Vein endothelial cell (primary cell): ENCODE measurements around the genes ZNF229, CEACAM16 and BCL3.

GRCh38 chr19:43914361-43914871 lies 20.7 kb downstream of the ZNF45 start:
- CAGE, long polyA plus RNA: no peak

DNA sequence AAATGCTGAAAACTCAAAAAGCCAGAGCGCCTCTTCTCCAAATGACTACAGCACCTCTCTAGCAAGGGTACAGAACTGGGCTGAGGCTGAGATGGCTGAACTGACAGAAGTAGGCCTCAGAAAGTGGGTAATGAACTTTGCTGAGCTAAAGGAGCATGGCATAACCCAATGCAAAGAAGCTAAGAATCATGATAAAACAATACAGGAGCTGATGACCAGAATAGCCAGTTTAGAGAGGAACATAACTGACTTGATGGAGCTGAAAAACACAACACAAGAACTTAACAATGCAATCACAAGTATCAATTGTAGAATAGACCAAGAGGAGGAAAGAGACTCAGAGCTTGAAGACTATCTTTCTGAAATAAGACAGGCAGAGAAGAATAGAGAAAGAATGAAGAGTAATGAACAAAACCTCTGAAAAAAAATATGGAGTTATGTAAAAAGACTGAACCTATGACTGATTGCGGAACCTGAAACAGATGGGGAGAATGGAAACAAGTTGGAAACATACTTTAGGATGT lies 13.6 kb upstream of the ZNF155 start:
- CAGE, long polyA plus RNA: no peak

DNA sequence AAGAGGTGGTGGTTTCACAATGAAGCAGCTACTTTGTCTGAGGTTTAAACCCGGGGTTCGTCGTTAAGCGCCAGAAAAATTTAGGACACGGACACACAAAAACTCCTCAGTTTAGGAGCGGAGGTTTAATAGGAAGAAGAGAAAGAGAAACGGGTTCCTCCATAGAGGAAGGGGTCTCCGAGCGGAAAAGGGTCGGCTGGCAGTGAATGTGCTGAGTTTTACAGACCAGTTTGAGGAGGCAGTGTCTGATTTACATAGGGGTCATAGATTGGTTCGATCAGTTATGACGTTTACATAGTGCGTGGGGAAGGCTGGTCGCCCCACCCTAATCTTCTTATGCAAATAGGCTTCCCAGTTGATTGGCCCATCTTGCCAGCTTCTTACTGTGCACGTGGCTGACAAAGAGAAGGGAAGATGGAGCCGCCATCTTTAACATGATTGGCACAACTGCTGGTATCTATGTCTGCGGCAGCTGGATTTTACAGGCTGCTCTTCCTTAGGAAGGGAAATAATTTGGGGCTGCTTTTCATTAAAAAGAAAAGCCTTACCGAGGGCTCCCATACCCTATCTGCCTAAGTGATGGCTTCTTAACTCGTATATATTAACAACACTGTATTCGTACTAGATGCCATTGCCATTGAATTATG lies 1.2 kb upstream of the ZNF225 start:
- CAGE, long polyA plus RNA: no peak

- CAGE, long polyA plus RNA: no peak
These were observed 11.3 kb downstream of the ZNF226 start for GRCh38 chr19:44176005-44176706.

DNA sequence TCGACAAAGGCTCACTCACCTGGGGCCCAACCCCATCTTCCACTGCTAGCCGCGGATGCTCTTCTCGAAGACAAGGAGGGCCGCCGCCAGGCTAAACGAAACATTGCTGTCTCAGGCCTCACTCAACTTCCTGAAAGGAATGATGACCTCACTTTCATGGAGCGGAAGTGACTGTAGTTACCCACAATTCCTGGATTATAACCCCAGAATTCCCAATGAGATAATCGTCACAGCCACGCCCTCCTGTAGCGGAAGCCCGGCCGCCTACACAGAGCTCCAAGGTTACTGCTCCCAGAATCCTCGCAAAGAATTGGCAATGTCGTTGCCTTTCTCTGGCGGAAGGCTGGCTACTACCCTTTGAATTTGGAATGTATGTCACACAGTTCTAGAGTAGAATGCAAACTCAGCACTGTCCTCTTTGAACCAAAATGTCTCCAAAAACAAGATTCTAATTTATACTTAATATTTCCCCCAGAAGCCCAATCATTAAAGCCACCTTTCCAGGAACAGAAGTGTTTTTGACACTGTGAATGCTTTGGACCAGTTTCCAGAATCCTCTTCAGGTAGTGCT lies 10.7 kb upstream of the ZNF112 start:
- CAGE, long polyA plus RNA: no peak

DNA sequence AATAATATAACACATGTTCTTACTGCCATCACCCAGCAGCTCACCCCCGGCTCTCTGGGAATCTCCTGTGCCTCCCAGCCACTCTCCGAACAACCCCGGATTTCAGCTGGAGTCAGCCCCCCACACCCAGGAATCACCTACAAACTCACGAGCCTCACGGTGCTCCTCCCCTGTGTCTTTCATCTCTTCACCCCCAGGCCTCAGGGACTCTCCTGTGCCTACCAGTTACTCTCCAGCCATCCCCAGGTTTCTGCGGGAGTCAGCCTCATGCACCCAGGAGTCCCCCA lies 8.6 kb upstream of the ZNF285 start:
- CAGE, long polyA plus RNA: no peak

GRCh38 chr19:44447728-44448862 lies at the start of gene ZNF229:
TSS of gene ZNF229 (minus strand) at chr19:44448472.
- CAGE, long polyA plus RNA: no peak

- CAGE, long polyA plus RNA: no peak
These were observed at the start of gene CEACAM16 for GRCh38 chr19:44699098-44699297. TSS of gene CEACAM16 (plus strand) at chr19:44699151.

- CAGE, long polyA plus RNA: no peak
These were observed 3.7 kb upstream of the BCL3 start for GRCh38 chr19:44744778-44745328.

- CAGE, long polyA plus RNA: no peak
These were observed at the start of gene BCL3 for GRCh38 chr19:44748360-44748829. TSS of gene BCL3 (plus strand) at chr19:44748708.

DNA sequence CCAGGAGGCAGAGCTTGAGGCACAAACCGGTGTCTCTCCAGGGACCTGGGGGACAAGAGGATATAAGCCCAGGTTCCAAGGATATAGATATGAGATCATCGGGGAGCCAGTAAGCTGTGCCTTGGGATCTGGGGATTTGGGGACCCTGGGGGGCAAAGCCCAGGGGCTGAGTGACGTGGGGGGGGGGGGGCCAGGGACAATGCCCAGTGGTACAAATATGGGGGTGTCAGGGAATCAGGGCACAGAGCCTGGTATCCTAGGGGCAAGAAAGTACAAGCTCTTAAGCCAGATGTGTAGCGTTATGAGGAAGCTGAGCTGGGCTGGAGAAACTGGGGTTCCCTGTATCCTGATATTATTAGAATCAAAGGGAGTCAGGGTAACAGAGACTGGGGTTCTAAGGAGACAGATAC lies 605 bp downstream of the BCL3 start:
- CAGE, long polyA plus RNA: no peak

DNA sequence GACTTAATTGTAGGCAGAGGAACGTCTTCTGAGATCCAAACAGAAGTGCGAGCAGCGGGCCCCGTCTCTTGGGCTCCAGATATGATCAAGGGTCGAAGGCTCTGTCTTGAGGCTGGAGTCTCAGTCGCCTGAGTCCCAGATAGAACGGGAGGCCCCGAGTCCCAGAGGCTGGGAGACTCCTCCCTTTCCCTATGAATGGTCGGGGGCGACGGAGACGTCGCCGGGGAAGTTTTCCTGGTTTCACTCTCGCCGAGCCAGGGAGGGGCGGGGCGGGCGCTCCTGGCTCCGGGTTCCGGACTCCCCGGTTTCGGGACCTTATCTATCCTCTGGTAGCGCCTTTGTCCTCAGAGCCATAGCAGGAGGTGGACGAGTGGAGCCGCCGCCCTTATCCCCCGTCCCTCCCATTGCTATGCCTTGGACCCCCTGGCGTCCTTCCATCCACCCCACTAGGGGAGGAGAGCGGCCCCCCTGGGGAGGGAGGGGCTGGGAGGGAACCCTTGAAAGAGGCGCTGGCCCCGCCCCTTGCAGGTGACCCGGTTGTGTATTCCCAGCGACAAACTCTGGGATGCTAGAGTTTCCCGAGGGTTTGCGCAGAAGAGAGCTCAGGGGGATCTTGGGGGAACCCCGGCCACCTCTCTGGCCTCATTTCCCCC lies 1.5 kb downstream of the NECTIN2 start:
- CAGE, long polyA plus RNA: no peak

- CAGE, long polyA plus RNA: no peak
These were observed 2.0 kb downstream of the NECTIN2 start for GRCh38 chr19:44848113-44848578.

DNA sequence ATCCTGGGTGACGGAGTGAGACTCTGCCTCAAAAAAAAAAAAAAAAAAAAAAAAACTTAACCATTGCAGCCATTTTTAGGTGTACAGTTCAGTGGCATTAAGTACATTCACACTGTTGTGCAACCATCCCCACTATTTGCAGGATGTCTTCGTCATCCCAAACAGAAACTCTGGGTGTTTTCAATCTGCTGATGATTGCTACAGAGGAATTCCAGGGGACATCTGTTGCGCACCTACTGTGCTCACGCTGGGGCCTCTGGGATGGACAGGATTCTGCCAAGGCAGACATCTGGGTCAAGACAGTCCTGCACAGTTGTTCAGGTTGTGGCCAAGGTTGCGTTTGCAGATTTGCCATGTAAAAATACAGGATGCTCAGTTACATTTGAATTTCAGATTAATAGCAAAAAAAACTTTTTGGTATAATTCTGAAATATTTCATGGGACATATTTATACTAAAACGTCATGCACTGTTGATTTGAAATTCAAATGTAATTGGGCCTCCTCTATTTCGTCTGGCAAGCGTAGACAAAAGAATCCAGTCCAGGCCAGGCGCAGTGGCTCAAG lies 2.3 kb upstream of the APOC4 start:
- CAGE, long polyA plus RNA: no peak

DNA sequence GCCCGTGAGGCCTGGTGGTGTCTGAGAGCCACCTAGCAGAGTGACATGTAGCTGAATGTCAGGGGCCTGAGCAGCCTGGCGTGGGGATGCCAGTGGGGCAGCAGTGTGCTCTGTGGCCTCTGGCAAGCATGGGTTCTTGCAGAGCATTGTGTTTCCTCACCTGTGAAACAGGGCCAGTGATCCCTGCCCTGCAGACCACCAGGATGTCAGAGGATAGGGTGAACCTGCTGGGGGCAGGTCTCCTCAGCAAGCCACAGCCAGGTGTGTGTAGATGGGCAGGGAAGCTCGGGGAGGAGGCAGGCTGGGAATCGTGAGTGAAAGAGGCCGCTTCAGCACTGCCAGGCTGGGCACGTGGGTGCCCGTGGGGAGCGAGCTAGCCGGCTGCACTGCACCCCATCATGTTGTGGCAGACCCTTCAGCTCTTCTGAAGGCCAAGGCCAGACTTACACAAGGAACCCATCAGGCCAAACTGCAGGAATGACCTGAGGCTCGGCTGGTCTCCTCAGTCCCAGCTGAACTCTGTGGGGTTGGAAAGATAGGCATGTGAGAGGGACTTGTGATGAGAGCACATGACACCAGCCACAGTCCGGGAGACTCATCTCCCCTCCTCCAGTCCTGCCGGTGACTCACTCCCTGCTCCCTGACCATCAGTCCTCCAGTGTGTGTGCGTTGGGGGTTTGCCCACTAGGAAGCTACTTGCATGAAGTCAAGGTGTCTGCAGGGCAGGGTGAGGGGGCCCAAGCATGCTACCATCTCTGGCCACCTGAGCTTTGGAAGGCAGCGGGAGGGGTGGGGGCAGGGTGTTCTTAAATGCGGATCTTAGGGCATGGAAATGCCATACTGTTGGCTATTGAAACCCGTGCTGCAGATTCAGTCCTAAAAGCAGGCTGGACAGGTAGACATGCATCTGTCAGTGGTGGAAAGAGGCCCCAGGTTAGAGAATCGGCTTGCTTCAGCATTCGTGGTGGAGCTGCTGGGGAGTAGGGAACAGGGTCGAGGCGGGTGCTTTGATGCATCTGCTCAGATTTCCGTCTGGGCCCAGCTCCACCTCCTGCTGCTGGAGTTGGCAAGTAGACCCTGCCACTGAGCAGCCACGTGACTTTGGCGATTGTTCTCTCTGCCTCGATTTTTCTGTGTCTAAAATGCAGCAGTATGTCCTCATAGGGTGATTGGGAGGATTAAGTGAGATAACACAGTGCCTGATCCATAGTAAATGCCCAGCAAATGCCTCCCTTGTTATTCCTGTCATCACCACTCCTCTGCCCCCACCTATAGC lies 5.3 kb downstream of the PPP1R37 start:
- CAGE, long polyA plus RNA: no peak

GRCh38 chr19:45137146-45137730 lies 23.5 kb downstream of the NKPD1 start:
- CAGE, long polyA plus RNA: no peak

DNA sequence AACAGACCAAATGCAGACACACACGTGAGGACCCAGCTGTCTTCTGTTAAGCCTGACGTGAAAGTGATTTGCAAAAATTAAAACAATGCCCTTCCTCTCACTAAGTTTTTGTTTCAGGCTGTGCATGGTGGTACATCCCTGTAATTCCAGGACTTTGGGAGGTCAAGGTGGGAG lies 7.4 kb upstream of the ERCC1 start:
- CAGE, long polyA plus RNA: no peak

DNA sequence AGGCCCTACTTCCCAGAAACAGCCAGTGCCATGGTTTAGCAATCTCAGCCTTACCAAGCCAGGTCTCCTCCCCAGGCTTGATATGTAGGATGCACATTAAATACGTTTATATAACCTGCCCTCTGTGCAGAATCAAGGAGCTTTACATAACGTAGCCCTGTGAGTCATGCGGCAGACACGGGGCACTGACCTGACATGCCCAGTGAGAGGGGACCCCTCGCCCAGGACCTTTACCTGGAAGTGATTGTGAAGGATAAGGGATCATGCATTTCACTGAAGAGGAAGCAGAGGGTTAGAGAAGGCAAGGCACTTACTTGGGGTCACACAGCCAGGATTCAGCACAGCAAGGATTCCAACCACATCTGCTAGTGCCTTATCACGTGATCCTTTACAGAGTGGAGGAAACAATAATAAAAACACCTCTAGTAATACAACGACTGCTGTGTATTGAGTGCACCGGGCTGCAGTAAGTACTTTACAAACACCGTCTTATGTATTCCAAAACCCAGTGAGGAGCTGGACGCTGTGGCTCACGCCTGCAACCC lies 18.9 kb upstream of the FOSB start:
- CAGE, long polyA plus RNA: no peak

- CAGE, long polyA plus RNA: no peak
These were observed 5.0 kb downstream of the FOSB start for GRCh38 chr19:45472420-45473554.

DNA sequence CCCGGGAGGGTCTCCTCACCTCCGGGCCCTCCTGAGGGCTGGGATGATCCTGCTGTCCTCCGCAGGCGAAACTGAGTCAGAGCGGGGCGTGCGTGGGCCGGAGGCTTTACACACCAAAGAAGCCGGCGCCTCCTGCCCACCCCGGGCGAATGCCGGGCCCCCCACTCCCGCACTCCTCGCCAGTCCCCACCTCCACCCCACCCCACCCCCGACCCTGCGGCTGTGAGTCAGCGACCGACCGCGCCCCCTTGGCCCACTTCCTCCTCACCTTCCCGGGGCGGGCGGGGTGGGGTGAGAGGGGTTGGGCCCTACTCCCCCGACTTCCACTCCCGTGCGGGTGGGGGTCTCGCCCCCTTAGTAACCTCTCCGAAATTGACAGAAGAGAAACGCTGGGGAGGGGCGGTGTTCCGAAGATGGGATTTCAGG lies 600 bp upstream of the VASP start:
- CAGE, long polyA plus RNA: no peak